ENCODE measurements around a stretch of chr1.

- PRO-cap, result no peak
Observed at GRCh38 chr1:223886312-223887348, 40.9 kb upstream of the TP53BP2 start.

DNA sequence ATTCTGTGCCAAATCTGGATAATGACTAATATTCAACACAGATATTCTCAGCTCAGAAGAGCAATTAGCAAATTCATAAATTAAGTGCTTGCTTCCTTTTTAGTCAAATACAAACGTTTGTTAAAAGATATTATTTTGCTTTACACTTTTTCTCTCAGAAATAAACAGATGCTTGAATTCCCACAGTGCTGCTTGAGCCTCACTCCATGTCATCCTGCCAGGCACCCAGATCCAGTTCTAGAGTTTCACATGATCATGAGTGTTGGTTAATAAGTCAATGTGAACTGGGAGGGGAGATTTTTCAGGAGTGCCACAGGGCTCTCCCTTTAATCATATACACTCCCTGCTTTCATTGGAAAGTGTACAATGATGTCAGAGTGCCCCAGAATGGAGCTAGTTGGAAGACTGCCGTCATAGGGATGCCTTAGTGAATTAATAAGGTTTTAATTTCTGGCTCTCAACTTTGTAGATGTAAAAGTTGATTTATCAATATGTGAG, 69.8 kb upstream of the TP53BP2 start:
- PRO-cap, result no peak

GRCh38 chr1:224203085-224203762, 20.2 kb downstream of the DEGS1 start:
- PRO-cap, result no peak

DNA sequence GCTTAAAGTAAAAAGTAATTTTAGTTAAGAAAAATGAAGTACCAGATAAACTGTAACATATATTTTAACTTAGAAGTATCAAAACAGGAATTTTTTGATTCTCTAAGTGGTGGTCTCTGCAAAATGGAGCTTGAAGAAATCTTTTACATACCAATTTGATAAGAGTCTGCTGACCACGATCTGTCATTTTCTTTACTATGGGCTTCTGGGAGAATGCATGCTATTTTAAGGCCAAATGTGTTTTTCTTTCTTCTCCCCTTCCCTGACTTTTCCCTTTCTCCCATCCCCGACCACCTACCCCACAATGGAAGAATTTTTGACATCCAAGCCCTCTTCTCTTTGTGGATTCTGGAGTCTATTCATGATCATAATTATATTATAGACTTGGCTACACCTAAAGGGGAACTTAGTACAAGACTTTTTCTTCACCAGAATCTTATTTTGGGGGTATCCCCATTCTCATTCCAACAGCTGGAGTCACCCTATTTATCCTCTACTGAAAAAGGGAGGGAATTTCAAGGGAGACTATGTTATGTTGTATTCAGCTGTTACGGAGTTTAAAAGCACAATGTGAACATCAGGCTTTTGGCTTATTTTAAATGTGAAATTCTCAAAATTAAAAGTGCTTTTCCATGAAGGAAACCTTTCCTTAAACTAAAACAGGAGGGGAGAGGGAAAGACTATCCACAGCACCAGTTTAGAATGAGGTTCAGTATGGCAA, 31.4 kb downstream of the CNIH4 start:
- PRO-cap, result no peak

DNA sequence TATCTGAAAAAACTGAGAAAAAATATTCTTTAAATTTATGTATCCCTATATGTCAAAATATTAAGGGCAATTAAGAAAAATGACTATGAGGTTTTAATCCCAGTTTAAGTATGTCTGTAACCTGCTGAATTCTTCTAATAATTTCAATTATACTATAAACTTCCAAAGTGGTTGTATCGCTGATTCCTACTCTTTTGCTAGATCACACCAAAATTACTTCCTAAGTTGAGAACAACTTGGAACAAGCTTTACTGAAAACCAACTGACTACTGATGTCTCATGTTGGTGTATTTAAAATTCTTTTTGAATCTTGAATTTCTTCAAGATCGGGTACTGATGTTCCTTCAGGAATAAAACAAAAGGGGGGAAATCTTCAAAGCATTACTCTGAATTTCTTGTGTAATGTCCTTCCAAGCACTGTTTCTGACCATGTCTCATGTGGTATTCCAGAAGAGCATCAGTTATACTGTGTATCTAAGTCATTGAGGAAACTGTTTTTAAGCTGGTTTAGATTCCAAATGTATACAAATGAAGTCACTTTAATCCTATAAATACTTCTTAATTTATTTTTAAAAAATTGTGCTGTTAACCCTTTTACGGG, 32.0 kb downstream of the CNIH4 start:
- PRO-cap, result no peak

GRCh38 chr1:224418236-224418612, 16.4 kb downstream of the WDR26 start:
- PRO-cap, result no peak

GRCh38 chr1:224447201-224447641, 12.6 kb upstream of the WDR26 start:
- PRO-cap, result bidirectional peak, plus-strand start at chr1:224447503, minus-strand start at chr1:224447365

GRCh38 chr1:224623564-224624303, 7.6 kb downstream of the CNIH3 start:
- PRO-cap, result no peak

DNA sequence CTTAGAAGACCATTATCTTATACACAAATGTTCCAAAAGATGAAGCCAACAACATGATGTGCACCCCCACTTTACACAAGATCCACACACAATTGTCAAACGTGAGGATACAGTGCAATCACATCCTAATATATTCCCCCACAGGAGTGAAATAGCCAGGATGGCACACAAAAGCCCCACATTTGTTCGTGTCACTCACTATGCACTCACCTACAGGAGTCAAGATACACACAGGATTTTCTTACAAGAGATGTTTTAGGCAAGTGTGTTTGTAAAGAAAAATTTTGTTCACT, 1.8 kb downstream of the LBR start:
- PRO-cap, result no peak

DNA sequence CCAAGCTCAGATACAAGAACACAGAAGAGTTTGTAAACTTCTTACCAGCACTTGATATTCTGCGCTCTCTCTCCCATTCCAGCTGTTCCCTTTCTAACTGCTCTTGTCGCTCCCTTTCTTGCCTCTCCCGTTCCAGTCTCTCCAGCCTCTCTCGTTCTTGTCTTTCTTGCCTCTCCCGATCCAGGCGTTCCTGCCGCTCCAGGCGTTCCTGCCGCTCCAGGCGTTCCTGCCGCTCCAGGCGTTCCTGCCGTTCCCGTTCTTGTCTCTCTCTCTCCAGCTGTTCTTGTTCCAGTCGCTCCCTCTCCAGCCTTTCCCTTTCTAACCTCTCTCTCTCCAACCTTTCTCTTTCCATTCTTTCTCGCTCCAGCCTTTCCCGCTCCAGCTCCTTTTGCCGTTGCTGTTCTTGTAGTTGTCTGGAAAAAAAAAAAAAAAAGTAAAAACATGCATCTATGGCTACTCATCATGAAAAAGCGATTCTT, 91.4 kb upstream of the LBR start:
- PRO-cap, result no peak

- PRO-cap, result no peak
Observed at GRCh38 chr1:225691208-225691717, 38.3 kb upstream of the ENAH start.

DNA sequence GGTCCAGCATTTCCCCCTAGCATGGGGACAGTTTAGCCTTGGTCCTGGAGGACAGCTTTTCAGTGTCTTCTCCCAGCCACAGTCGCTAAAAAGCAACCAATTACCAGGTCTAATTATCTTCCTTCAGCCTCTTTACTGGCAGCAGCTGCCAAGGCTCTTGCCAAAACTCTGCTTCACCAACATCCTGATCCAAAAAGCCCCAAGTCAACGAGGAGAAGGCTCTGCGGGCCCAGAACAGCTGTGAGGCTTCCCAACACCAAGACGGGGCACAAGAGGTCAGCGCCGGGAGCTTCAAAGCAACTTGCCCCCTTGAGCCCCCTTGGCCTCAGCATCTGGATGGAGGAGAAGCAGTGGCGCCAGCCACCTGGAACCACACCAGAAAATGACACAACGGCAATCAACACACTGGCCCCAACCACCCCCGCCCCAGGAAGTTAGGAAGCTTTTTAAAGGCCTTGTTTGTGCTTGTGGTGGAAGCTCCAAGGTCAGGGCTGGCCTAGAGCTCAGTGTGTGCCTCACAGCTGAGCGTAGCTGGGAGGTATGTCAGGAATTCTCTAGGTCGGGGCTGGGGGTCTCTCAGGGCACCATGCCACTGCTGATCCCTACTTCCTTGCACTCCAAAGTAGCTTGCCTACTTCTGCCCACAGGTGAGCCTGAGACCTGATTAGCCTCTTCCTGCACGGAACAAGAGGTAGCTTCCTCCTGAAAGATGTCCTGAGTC, 10.0 kb upstream of the SRP9 start:
- PRO-cap, result no peak

DNA sequence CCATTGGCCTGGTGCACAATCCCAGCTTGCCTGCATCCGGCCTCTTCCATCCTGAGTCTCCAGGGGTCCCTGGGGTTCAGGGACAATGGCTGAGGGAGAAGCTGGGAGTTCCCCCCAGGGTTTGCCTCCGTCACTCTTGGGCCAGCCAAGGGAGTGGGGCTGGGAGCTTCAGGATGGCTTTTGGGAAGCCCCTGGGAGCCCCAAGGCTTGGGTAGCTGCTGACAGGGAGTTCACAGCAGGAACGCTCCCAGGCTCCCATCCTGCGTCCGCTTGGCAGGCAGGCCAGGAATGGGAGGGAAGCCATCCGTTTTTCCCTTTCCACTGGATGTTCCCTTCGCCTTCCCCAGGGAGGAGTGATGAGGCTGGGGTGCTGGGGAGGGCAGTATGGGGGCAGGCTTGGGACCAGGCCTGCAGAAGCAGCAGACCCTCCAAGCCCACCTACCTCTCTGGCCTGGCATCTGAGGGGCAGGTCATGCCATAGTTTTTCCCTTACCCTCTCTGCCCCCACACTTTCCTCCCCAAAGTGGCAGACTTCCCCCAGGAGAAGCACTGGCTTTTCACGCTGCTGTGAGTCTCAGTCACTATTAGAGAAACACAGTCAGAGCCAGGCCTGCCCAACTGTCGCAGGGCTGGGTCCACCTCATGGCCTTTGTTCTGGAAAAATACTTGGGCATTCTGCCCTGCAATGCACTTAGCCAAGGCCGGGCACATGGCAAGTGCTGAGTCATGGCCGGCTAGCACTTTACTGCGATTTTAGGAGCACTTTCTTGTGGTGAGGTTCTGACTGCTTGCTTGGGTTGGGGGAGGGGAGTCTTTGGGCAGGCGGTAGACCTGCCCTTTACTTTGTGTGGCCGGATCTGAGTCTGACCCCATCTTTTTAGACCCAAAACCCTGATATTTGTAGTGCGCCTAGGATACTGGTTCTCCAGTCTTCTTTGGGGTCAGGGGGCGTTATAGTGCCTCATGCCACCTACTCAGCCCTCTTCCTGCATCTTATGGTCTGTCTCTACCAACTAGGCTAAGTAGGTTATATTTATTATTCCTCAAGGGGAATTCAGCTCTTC, 7.5 kb downstream of the EPHX1 start:
- PRO-cap, result no peak

- PRO-cap, result no peak
Observed at GRCh38 chr1:225880979-225881324, 1.2 kb downstream of the TMEM63A start.

- PRO-cap, result no peak
Observed at GRCh38 chr1:225987819-225988555, 11.2 kb downstream of the SDE2 start.

DNA sequence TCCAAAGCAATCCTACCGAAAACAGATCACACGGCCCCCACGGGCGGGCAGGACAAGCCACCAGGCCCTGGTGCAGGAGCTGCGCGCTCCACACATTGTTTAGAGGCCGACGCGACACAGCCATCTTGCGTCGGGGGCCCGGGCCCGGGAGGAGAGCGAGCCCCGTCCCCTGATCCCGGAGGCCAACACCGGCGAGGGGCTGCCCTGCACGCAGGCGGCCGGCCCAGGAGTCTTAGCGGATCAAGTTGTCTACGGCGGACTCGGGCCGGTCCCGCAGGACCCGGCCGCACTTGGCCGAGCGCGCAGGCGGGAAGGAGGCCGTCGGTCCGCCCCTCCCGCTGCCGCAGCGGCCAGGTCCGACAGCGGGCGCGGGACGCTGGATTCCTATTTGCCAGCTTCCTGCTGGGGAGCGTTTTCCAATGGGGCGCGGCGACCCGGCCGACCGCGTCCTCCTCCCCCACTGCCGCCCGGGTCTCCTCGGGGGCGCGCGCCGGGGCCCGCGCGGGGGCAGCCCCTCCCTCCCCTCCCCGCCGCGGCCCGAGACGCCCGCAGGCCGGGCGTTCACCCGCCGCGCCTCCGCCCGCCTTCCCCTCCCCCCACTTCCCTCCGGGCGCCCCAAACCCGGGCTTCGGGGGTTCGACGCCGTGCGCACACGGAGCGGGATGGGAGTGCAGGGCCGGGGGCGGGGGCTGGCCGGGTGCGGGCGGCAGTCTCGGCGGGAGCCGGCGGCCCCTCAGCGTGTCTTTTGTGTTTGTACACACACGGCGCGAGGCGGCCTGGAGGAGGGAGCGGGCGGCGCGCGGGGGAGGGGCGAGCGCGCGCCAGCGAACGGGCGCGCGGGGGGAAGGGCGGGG, 548 bp upstream of the H3-3A start:
- PRO-cap, result bidirectional peak, plus-strand start at position 518 of the sequence, minus-strand start at position 469 of the sequence; bidirectional peak, plus-strand start outside the sequence, minus-strand start at position 747 of the sequence

GRCh38 chr1:226123566-226124049, 61.1 kb downstream of the H3-3A start:
- PRO-cap, result no peak

GRCh38 chr1:226132859-226133545, 53.5 kb downstream of the ACBD3 start:
- PRO-cap, result no peak

GRCh38 chr1:226349915-226350870, 41.2 kb upstream of the LIN9 start:
- PRO-cap, result no peak

- PRO-cap, result no peak
Observed at GRCh38 chr1:226407024-226407338, 912 bp downstream of the PARP1 start.

Data from pulmonary artery (tissue), 1 donor.